NCI-H460 (cell line): ENCODE data around the genes DPYSL5, OST4, UCN and NRBP1.

GRCh38 chr2:26035210-26035907, 1.5 kb downstream of the RAB10 start:
RAMPAGE:
- cytosol, long total RNA = no peak
- long total RNA = no peak
- nucleus, long total RNA = no peak

DNA sequence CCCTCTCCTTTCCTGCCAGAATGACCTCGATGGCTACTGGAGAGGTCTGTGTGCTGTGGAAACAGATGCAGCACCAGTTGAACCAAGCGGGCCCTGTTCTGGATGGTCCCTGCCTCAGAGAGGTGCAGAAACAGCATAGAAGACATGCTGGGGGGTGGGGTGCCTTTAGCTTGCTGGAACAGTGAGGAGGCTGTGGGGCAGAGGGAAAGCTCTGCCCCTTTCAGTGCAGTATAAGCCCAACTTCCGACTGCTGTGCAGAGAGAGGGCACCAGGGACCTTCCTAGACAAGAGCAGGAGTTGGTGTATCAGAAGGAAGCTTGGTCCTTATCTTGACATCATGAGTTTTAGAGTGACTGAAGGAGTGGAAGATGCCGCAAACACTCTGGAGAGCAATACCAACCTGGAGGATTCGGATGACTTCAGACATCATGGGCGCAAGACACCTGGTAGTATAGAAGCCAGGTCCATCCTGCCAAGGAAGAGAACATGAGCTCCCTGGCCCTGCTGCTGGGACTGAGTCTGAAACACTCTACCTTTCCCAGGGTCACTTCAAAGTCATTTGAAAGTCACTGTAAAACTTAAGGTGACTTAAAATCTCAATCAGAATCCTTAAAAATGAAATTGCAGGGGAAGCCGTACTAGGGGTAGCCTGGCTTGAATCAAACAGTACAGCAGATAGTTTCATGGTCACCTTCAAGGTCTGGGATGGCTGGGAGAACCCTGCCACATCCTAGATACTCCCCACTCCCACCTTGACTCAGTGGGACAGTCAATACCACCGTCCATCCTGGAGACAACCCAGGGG, 21.5 kb downstream of the GAREM2 start:
RAMPAGE:
- cytosol, long total RNA = no peak
- long total RNA = no peak
- nucleus, long total RNA = no peak

DNA sequence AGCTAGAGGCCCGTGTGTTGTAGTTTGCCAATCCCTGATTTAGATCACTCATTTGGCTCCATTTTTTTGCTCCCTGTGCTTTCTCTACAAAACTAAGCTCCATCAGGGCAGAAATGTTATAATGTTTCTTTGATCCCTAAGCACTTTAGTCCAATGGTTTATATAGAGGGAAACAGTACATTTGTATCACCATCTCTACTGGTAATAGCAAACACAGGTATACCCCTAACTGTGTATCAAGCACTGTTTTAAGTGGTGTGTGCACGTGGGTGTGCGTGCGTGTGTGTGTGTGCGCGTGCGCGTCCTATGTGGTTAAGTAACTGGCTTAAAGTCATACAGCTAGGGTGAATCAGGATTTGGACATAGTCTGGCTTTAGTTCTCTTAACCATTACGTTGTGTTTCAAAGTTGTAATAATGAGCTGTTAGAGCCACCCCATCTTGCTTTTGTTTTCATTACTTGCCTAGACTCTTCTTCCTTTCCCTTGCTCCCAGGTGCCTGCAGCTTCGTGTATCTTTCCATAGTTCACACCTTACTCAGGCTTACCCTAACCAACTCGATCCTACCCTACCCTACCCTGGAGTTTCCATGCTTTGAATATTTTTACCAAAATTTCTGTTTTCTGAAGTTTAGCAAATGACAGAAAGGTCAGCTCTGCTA, 2.1 kb downstream of the HADHB start:
RAMPAGE:
- cytosol, long total RNA = no peak
- long total RNA = no peak
- nucleus, long total RNA = no peak

RAMPAGE:
- cytosol, long total RNA = no peak
- long total RNA = no peak
- nucleus, long total RNA = no peak
Observed at GRCh38 chr2:26311245-26311607, 34.7 kb upstream of the SELENOI start.

RAMPAGE:
- cytosol, long total RNA = no peak
- long total RNA = no peak
- nucleus, long total RNA = no peak
Observed at GRCh38 chr2:26411313-26412027, 9.8 kb downstream of the DRC1 start.

DNA sequence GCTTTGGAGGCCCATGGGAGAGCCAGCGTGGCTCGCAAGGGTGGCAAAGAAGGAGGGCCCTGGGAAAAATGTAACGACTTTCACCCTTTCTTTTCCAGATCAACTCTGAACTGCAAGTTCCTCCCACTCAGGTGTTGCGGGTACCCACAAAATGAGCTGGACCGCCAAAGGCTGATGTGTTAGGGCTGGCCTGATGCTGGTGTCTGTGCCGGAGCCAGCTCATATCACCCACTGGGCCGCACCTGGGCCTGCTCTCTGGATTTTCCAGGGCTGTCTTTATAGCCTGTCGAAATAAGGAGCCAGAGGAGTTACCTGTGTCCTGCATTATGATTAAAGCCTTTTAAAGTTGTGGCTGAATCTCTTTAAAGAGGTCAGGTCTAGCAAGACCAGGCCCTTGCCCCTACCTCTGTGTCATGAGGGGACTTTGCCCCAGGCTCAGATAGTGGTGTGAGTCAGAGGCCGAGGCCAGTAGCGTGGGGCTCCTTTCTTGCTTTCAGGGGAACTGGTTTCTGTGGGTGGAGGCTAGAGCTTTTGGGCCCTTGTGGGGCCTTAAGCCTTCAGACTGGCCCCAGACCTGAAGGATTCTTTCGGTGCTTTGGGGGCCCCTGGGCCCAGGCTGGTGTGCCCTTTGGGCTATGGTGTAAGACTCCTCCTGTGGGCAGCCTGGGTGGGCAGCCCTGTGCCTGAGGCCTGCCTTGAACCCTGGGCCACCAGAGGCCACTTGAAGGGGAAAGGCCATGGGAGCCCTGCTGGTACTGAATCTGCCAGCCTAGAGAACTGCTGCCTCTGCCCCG, 54.8 kb downstream of the DRC1 start:
RAMPAGE:
- cytosol, long total RNA = no peak
- long total RNA = no peak
- nucleus, long total RNA = no peak

DNA sequence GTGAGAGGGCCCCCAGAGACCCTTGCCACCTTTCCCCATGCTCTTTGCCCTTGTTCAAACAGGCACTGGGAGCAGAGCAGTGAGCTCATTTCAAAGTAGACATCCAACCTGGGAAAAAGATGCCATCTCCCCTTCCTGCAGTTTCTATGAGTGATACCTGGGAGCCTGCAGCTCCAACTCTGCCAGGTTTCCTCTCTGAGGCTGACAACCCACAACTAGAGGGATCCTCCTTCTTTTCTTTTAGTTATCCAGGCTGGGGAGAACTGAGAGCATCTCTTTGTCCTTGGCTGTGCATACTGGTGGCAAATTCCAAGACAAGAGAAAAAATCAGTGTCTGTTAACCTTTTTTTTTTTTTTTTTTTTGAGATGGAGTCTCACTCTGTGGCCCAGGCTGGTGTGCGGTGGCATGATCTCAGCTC, 27.6 kb upstream of the SLC35F6 start:
RAMPAGE:
- cytosol, long total RNA = no peak
- long total RNA = no peak
- nucleus, long total RNA = no peak

DNA sequence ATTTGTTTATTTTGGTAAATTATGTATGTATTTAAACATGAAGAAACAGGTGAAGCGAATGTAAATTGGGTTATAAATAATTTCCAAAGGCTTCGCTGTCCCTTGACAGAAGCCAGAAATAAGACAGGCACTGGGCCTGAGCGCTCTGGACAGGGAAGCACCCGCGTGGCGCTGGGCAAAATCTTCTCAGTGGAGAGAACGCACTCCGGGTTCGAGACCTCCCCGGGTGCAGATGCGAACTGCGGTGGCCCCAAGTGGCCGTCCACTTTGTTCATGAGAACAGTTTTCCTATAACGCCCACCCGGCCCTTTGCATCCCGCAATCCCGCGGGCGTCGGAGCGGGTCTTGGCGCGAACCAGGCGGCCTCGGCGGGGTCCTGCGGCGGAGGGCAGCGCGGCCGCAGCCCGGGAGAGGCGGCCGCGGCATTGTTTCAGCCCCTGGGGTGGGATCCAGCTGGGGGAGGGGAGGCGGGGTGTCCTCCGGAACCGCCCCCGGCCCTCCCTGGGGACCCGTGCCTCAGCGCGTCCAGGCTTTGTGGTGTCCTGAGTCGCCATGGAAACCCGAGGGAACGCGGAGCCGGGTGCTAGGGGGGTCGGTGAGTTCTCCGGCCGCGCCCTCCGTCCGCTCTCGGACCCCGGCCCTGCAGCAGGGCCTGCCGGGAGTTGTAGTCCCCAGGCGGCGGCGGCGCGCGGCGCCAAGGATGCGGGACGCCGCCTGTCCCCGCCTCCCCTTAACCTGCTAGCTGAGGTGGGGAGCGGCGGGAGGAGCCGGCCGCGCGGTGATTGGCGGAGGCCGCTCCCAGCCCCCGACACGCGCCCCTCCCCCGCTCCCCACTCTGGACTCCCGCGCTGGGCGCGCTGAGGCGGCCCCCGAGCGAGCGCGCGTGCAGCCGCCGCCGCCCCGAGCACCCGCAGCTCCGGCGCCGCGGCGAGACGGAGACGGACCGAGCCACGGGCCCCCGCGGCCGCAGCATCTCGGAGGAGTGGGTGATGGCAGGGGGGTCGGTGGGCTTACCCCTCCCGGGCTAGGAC, at the start of gene DPYSL5:
Gene DPYSL5 (plus strand): TSS at position 860 of the 1,031 bp plus-strand sequence.
RAMPAGE:
- cytosol, long total RNA = no peak
- long total RNA = no peak
- nucleus, long total RNA = no peak

DNA sequence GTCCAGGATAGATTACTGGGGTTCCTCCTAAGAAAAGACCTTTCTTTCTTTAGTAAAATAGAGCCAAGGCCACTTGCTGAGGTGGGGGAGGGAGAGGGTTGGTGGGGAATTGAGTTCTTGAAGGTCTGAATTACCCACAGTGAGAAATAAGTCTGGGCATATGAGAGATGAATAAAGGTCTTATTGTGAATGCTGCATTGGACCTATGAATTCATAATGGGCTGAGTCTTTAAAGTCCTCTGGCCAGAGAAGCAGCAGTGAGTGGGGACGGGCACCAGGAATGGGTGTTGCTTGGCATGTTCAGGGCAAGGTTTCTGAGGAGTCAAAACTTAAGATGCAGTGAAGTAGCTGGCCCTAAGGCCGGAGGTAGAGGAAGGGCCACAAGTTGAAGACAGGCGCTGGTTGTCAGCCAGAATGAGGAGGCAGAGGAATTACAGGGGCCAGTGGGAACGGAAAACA, 10.6 kb downstream of the MAPRE3 start:
RAMPAGE:
- cytosol, long total RNA = no peak
- long total RNA = no peak
- nucleus, long total RNA = no peak

GRCh38 chr2:27024566-27025154, 8.1 kb upstream of the TMEM214 start:
RAMPAGE:
- cytosol, long total RNA = no peak
- long total RNA = no peak
- nucleus, long total RNA = no peak

DNA sequence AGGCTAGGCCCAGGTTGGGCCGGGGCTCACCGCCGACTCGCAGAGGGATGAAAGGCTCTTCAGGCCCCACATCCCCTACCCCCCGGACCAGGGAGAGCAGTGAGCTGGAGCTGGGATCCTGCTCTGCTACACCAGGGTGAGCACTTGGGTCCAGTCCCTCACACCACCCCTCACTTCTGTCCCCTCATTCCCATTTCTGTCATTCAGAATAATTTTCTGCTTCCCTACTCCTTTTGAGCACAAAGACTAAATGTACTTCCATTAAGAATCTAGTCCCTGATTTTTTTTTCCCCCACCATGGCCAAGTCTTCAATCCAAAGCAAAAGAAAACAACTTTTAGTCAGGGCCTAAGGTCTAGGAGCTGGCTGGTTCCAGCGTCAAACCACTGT, 1.9 kb downstream of the OST4 start:
RAMPAGE:
- cytosol, long total RNA = no peak
- long total RNA = no peak
- nucleus, long total RNA = no peak

DNA sequence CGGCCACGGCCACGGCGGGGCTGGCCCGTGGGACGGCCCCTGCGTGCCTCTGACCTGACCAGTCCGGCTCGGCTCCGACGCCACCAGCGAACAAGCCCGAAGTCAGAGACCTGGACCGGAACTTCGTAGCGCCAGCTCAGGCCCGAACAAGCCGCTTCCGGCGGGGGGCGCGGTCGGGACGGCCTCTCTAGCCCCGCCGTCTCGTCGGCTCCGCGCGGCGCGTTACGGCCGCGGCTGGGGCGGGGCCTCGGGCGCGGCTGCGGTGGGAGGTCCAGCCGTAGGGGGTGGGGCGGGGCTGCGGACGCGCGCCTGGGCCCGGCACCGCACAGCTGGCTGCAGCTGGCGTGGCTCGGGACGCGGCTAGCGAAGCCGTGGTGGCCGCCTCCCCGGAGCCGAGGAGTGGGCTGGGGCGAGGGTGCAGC, at the start of gene OST4:
Gene OST4 (minus strand): TSS at position 108 of the 422 bp plus-strand sequence.
RAMPAGE:
- cytosol, long total RNA = start-site peak on the minus strand centred at position 110 of the sequence, 69 bp wide, 38,408 and 16,734 reads in 2 replicates
- long total RNA = start-site peak on the minus strand centred at position 110 of the sequence, 70 bp wide, 18,536 and 24,156 reads in 2 replicates
- nucleus, long total RNA = start-site peak on the minus strand centred at position 159 of the sequence, 143 bp wide, 2,642 and 14,591 reads in 2 replicates

DNA sequence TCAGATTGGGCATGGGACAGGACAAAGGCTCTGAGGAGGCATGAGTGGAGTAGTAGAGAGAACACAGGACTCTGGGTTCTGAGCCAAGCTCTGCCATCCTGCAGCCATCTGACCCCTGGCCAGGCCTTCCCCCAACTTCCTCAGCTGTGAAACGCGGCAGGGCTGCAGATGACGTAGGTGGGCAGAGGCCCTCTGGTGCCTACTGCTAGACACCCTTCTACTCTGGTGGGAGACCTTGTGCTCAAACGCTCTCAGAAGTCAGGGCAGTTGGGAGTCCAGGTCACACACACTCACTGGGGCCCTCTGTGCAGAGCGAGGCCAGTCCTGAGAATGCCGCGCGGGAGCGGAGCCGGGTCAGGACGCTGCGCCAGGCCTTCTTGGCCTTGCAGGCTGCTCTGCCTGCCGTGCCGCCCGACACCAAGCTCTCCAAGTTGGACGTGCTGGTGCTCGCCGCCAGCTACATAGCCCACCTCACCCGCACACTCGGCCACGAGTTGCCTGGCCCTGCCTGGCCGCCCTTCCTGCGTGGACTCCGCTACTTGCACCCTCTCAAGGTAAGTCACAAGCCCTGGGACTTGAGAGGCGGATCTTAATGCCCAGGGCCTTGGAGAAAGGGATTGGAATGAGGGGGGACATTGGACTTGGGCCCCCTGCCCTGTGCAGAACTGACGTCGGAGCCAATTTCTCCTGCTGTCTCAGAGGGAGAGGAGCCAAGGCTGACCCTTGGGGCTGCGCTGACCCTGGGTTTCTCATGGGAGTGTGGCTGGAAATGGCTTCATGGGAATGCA, 1.2 kb downstream of the TCF23 start:
RAMPAGE:
- cytosol, long total RNA = no peak
- long total RNA = no peak
- nucleus, long total RNA = no peak

GRCh38 chr2:27150600-27150982, 1.8 kb downstream of the TCF23 start:
RAMPAGE:
- cytosol, long total RNA = no peak
- long total RNA = no peak
- nucleus, long total RNA = no peak

RAMPAGE:
- cytosol, long total RNA = no peak
- long total RNA = no peak
- nucleus, long total RNA = no peak
Observed at GRCh38 chr2:27291911-27292308, 9.7 kb downstream of the TRIM54 start.

RAMPAGE:
- cytosol, long total RNA = no peak
- long total RNA = no peak
- nucleus, long total RNA = no peak
Observed at GRCh38 chr2:27303010-27303360, 5.3 kb downstream of the UCN start.

GRCh38 chr2:27307976-27308762, at the start of gene UCN:
Gene UCN, minus strand, starts transcription at chr2:27308445.
RAMPAGE:
- cytosol, long total RNA = no peak
- long total RNA = no peak
- nucleus, long total RNA = no peak

RAMPAGE:
- cytosol, long total RNA = no peak
- long total RNA = no peak
- nucleus, long total RNA = no peak
Observed at GRCh38 chr2:27355769-27356626, 566 bp downstream of the GTF3C2 start.

RAMPAGE:
- cytosol, long total RNA = no peak
- long total RNA = no peak
- nucleus, long total RNA = no peak
Observed at GRCh38 chr2:27377428-27378571, 2.7 kb downstream of the ZNF513 start.

DNA sequence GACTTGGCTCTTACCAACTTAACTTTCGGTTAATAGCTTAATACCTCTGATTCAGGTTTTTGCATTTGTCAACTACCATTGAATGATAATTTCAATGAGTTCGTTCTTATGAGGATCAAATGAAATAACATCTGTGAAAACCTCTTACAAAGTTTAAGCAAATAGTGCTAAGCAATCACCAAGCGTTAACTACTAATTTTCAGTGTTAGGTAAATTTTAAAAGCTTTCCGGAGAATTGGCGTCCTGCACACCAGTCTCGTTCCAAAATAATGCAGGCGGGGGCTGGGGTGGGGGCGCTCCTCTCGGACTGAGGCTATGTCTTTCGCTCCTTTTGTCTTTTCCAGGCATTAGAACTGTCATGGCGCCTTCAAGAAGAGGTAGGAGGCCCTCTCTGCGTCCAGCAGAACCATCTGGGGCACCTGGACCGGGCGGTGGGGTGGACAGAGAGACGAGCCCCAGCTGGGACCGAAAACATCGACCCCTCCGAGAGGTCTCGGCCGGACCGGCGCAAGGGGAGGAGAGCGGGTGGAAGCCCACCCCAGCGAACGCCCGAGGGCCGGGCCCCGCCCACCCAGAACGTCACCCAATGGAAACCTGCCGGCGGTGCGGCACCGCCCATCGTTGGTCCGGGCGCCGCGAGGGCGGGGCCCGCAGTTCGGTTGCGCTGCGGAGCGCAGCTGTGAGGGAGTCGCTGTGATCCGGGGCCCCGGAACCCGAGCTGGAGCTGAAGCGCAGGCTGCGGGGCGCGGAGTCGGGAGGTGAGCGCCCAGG, at the start of gene NRBP1:
Gene NRBP1 (plus strand): TSS at position 658 of the 771 bp plus-strand sequence.
RAMPAGE:
- cytosol, long total RNA = start-site peak on the plus strand centred at position 693 of the sequence, 58 bp wide, 557 and 610 reads in 2 replicates
- long total RNA = start-site peak on the plus strand centred at position 687 of the sequence, 69 bp wide, 609 and 1,160 reads in 2 replicates
- nucleus, long total RNA = start-site peak on the plus strand centred at position 686 of the sequence, 61 bp wide, 720 and 113 reads in 2 replicates